Omental fat pad (tissue), 4 donors: ENCODE measurements around the gene ATP13A3.

GRCh38 chr3:194132394-194133417 is 3.2 kb upstream of the HES1 start:
- PRO-cap, result no peak
- RAMPAGE, long total RNA, 4 experiments, result no peak in any of the 4 experiments

- PRO-cap, result no peak
- RAMPAGE, long total RNA, 4 experiments, result no peak in any of the 4 experiments
Measured at GRCh38 chr3:194158850-194159388, 23.0 kb downstream of the HES1 start.

GRCh38 chr3:194169613-194169889 is 33.6 kb downstream of the HES1 start:
- PRO-cap, result no peak
- RAMPAGE, long total RNA, 4 experiments, result no peak in any of the 4 experiments

DNA sequence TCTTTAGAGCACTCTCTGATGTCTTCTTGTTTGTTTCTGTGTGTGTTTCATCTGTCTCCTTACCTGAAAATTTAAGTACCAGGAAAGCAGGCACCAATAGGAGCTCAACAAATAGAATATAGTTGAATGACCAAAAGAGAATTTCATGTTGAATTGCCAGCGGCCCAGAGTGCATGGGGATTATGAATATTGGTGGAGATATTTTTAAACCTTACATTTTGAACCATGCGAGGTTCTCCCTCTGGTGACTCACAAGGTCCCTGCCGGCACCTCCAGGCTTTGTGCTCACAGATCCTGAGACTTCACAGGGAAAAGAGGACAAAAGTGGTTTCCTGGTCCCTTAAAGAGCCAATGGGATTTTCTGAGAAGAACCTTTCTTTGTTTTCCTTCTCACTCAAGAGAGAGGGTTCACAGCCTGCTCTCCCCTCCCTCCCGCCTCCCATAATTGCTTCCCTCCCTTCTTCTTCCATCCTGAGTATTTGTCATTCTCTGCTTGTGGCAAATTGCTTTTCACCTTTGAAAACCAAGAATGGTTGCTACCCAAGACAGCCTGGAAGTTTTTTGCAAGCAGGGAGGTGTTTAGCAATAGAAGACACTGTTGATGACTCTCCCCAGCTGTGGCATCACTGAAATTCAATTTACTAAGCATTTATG is 76.7 kb downstream of the CPN2 start:
- PRO-cap, result no peak
- RAMPAGE, long total RNA, 4 experiments, result no peak in any of the 4 experiments

DNA sequence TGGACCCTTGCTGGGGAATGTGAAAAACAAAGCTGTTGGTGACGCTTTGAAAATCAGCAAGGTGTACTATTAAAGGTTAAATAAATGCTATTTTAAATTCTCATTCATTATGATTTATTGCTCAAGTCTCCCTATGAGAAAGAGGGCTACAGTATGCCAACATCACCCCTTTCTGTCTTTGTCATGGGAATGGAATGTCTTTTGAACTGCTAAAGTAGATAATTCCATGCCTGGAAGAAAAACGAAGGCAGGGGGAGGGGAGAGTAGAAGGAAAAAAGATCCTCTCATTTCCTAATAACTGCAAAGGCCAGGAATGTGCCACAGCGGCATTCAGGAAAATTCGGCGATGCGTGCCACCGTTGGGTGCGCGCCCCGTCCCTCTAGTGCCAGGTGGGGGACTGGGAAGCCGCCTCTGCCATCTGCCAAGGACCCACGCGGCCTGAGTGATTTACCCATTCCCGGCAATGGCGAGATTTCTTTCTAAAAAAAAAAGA is 54.7 kb downstream of the CPN2 start:
- PRO-cap, result no peak
- RAMPAGE, long total RNA, 4 experiments, result no peak in any of the 4 experiments

- PRO-cap, result no peak
- RAMPAGE, long total RNA, 4 experiments, result no peak in any of the 4 experiments
Measured at GRCh38 chr3:194332967-194334261, 17.7 kb downstream of the CPN2 start.

DNA sequence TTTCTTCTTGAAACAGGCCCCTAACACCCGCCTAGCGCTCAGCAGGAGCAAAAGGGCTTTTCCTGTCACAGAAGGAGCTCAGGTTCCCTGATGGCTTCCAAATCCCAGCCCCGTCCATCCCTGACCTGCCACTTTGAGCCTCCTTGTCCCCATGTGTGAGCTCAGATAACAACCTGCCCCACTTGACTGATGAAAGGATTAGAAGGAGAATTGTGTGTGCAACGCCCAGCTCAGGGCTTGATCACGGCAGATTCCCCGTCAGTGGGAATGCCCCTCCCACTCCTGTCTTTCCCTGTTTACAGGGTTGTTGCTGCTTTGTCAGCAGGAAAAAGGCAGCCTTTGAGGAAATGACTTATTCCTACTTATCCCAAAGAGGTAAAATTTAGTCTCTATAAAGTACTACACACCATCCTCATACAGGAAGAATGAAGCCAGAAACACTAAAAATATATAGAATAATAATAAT is 6.0 kb upstream of the LRRC15 start:
- PRO-cap, result no peak
- RAMPAGE, long total RNA, 4 experiments, result no peak in any of the 4 experiments

DNA sequence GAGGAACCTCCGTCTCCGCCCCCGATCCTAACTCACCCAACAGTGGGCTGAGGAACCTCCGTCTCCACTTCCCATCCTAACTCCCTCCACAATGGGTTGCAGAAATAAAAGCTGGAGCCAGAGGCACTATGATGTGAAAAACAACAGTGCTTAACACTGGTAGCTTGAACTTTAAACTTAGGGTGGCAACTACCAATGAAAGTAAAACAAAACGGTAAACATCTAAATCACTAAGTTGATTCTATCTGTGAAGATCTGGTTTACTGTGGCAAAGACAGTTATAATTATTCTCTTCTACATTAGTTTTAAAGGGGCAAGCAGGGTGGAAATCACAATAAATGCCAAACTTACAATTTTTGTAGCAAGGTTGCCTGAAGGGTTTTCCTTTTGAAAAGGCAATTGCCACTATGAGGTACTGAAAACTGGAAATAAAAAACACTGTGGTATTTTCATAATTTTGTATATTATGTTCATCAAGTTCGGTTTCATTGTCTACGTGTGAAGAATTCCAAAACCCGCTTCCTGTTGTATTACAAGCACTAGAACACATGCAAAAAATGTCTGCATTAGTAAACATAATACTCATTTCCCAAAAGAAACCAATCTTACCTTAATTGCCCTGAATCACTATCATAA is 26.0 kb upstream of the GP5 start:
- PRO-cap, result no peak
- RAMPAGE, long total RNA, 4 experiments, result no peak in any of the 4 experiments

GRCh38 chr3:194473548-194474015 is 13.2 kb downstream of the ATP13A3 start:
- PRO-cap, result no peak
- RAMPAGE, long total RNA, 4 experiments, result no peak in any of the 4 experiments

- PRO-cap, result bidirectional peak, plus-strand start at chr3:194487159, minus-strand start at chr3:194487002
- RAMPAGE, long total RNA, 4 experiments, result no peak in any of the 4 experiments
Measured at GRCh38 chr3:194486671-194487085, at the start of gene ATP13A3. TSS of gene ATP13A3 (minus strand) at chr3:194487002.

DNA sequence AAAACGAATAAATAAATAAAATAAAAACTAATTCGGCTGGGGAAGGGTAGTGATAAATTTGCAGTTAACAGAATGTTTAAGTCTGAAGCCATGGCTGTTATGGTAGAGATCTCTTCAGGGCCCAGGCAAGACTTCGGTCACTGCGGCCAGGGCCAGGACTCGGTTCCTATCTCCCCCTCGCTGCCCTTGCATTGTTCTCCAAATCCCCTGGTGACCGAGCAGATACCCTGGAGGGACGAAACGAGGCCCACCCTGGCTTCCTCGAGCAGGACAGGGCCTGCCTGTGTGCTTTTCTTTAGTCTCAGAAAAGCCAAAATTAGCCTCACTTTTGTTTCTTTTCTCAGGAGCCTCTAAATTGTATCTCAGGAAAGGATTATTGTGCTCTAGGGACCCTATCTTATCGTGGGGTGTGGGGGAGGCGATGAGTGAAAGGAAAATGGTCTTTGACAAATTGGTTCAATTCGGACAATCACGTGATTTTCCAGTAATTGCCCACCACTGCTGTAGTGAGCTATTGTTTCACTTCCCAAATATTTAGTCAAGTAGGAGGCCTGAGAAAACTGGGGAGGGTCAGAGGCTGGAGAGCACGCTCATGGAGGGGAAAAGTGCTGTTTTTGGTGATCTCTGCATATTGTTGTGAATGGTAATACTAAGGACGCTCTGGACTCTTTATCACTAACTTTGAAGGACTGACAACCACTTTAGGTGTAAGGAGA is 61.7 kb downstream of the TMEM44 start:
- PRO-cap, result no peak
- RAMPAGE, long total RNA, 4 experiments, result start-site peak on the minus strand in 1 of 4 experiments, centred at position 379 of the sequence, 5 reads per replicate

GRCh38 chr3:194574841-194575514 is 58.2 kb downstream of the TMEM44 start:
- PRO-cap, result no peak
- RAMPAGE, long total RNA, 4 experiments, result no peak in any of the 4 experiments

- PRO-cap, result no peak
- RAMPAGE, long total RNA, 4 experiments, result no peak in any of the 4 experiments
Measured at GRCh38 chr3:194587737-194588348, 45.4 kb downstream of the TMEM44 start.

- PRO-cap, result no peak
- RAMPAGE, long total RNA, 4 experiments, result start-site peak on the plus strand in 1 of 4 experiments, at chr3:194632907-194632928 at its widest, 7 reads per replicate
Measured at GRCh38 chr3:194632561-194633251, 513 bp downstream of the TMEM44 start.

DNA sequence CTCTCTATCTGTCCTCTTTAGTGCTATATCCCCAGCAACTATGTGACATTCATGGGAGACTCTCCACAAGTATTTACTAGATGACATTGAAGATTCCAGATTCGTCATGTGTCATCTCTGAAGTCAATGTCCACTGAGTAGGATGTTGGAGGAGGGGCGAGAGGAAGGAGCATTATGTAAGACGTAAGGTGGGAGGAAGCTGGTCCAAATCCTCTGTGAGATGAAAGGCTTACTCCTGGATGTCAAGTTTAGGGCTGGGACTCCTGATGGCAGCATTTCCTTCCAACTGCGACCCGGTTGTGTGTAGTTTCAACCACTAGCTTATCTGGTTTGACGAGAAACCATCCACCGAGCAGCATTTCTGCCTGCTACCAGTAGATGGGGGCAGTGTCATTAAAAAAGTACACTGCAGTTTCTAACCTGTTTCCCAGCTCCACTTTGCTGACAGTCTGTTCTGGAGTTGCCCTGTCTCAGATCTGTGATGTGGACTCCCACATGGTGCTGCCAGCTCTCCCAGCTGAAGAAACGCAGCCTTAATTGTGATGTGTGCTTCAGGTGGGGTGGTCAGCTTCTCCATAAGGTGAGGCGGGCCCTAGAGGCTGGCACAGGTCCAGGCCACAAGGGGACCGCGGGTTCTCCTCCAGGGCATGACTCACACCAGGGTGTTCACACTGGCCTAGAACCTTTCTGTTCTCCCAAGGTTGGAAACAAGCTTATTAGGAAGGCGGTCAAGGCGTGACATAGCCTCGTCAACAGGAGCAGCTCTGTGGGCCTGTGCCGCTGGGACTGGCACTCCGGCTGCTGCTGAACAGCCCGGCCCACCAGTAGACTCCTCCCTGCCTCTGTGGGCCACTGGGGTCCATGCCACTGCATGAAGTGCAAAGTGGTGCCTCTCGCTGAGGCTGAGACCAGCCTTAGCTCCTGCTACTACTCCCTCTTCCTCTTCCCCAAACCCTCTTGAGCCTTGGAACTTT is 3.0 kb upstream of the FAM43A start:
- PRO-cap, result no peak
- RAMPAGE, long total RNA, 4 experiments, result no peak in any of the 4 experiments

DNA sequence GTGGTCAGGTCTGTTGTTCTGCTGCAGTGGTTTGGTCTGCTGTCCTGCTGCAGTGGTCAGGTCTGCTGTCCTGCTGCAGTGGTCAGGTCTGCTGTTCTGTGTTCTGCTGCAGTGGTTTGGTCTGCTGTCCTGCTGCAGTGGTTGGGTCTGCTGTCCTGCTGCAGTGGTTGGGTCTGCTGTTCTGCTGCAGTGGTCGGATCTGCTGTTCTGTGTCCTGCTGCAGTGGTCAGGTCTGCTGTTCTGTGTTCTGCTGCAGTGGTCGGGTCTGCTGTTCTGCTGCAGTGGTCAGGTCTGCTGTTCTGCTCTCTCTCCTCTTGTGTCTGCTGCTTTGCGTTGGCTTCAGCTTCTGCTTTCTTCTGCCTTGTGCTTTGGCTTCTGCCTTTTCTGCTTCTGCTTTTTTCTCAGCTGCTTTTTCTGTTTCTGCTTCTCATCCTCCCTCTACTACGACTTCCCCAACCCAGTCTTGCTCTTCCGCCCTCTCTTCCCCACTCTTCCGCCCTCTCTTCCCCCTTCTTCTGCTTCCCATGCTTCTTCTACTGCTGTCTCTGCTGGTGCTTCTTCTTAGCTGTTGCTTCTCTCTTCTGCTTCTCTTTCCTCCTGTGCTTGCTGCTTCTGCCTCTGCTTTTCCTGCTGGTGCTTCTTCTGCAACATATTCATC is 50.7 kb downstream of the FAM43A start:
- PRO-cap, result no peak
- RAMPAGE, long total RNA, 4 experiments, result no peak in any of the 4 experiments

DNA sequence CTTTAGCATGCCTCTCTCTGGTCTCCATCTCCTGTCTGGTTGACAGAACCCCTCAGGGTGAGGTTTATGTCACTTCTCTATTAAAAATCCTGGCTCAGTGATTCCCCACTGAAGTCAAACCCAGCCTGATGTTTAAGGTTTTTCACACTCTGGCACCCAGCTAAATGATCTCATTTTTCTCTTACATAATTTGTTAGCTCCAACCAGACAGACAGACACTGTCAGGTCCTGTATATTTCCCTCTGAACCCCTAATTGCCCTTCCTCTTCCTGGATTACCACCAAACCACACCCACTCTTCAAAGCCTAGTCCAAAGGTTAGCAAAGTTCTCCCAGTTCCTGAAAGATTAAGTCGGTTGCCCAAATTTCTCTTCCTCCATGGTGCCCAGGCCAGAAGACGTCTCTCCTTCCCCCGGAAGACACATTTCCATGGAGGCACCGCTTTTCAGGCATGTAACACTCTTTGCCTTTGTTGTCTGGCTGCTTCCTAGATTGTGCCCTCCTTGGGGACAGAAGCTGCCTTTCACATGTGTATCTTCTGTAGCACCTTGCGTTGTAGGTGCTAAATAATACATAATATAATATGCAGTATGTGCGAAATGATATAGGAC is 169.3 kb downstream of the FAM43A start:
- PRO-cap, result no peak
- RAMPAGE, long total RNA, 4 experiments, result no peak in any of the 4 experiments

- PRO-cap, result no peak
- RAMPAGE, long total RNA, 4 experiments, result no peak in any of the 4 experiments
Measured at GRCh38 chr3:195070335-195070750, 200.6 kb downstream of the XXYLT1 start.

DNA sequence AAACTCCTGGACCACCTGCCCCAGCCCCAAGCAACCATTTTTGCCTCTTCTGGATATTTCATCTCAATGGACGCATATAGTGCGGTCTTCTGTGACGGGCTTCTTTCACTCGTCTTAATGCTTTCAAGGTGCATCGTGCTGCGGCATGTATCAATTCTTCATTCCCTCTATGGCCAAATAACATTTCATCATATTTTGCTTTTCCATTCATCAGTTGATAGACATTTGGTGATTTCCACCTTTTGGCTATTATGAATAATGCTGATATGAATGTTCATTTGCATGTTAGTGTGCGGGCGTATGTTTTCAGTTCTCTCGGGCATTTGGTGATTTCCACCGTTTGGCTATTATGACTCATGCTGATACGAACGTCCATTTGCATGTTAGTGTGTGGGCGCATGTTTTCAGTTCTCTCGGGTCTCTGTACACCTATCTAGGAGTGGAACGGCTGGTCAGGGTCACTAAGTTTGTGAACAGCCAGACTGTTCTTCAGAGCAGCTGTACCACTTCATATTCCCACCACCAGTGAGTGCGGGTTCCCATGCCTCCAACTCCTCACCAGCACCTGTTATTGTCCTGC is 141.5 kb downstream of the XXYLT1 start:
- PRO-cap, result no peak
- RAMPAGE, long total RNA, 4 experiments, result no peak in any of the 4 experiments

- PRO-cap, result no peak
- RAMPAGE, long total RNA, 4 experiments, result no peak in any of the 4 experiments
Measured at GRCh38 chr3:195195194-195195823, 75.7 kb downstream of the XXYLT1 start.